ENCODE measurements around a stretch of chrX.

DNA sequence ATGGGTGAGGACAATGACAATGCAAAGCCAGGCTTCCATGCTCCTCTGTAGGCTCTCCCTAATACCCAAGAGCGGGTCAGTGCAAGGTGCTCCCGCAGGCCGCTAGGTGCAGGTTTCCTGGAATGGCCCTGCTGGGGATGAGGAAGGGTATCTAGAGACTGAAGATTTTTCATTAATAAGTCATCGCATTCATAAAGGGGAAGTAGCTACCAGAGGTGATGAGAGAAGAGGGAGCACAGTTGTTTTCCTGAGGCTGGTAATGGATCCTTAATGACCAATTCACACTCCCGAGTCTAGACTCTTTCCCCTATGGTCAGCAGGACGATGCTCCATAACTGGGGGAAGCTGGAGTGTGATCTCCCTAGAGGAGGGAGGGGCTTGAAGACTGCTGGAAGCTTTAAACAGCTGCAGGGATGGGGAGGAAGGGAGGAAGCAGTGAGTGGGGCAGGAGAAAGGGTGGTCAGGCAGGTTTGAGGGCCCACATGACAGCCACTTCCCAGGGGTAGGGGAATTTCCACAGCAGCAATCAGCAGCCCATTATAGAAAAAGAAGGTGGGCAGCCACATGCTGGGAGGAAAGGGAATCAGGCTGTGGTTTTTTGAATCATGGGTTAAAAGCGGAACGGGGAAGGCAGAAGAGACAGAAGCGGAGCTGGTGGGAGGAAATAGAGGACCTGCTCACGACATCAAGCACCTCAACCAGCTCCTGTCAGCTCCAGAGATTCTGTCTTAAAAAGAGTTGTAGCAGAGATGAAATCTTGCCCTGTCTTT, 10.2 kb upstream of the ATP6AP2 start:
- RRBS: no CpG with 5 or more reads among the region's 10 CpGs

DNA sequence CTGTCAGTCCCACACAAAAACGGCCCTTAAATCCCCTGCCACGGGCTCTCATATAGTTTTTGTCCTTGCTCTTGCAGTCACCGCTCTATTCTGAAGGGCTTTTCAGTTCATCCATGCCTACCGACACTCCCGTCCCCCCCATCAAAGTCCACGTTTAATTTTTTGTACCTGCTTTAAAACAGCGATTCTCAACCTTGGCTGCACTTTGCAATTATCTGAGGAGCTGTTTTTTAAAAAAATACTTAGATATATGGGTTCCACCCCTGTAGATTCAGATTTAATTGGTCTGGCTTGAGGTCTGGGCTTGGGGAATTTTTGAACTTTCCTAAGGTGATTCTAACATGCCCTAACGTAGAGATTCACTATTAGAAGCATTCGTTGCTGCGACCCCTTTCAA, 998 bp upstream of the MED14 start:
- RRBS: no CpG with 5 or more reads among the region's 10 CpGs

DNA sequence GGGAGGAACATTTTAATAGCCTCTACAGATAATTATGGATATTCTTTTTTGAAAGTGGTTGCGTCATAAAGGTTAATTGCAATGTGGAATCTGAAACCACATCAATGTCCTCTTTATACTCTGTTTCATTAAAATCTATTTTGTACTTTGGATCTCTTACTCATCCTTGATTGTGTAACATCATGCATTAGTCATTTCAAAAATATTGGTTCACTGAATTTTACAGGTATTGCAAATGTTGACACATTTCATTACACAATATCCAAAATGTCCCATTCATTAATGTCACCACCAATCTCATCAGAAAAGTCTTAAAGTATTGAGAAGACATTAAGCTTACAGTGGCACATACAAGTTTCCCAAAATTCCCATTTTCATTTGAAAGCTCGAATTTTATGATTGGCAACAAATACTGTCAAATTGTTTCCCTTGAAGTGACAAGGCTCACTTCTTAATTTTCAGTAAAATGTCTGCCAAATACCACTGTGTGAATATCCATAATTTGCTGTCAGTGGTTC, 62.6 kb upstream of the USP9X start:
- RRBS: no CpG with 5 or more reads among the region's 2 CpGs

GRCh38 chrX:41159025-41159534, 73.8 kb downstream of the USP9X start:
- RRBS: no CpG with 5 or more reads among the region's 1 CpG

- RRBS: no CpG with 5 or more reads among the region's 7 CpGs
Observed at GRCh38 chrX:41218384-41218738, 115.6 kb upstream of the DDX3X start.

- RRBS: 21% methylated on average over 14 of the region's 59 CpGs
Observed at GRCh38 chrX:41333034-41333671, 809 bp upstream of the DDX3X start.

DNA sequence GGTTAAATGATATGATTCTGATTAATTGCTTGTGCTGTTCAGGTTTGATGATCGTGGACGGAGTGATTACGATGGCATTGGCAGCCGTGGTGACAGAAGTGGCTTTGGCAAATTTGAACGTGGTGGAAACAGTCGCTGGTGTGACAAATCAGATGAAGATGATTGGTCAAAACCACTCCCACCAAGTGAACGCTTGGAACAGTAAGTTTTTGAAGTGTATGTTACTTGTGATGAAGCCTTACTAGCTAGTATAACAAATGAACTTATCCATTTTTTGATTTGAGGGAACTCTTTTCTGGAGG, 8.4 kb downstream of the DDX3X start:
- RRBS: no CpG with 5 or more reads among the region's 7 CpGs

DNA sequence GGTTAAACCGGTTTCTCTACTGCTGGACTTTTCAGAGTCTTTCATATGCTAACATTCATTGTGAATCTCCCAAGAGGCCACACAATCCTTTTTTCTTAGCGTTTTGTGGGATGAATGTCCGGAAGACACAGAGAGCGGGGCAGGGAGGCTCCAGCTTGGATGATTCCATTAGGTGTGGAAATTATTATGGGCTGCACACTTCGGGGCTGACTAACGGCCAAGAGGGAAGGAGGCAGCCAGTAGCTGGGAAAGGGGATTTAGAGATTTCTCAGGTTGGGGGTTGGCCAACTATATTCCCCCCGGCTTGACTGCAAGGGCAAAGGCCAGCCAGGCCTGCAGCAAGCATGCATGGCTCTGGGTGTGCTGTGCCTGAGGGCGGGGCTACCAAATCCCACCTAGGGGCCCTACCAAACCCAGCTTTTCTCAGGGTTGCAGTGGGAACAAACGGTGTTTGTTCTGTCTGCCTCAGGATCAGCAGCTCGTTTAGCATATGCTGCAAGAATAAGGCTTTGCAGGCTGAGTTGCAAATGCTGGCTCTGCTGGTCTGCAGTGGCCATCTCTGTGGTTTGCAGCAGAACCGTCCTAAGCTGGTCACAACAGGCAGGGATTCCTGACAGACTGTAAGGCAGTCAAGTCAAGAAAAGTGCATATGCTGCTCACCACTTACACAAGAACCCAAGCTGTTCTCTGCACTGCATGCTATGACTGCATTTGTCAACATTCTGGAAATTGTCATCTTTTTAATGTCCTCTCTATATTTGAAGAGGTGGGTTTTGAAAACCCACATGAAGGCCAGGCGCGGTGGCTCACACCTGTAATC, 28.7 kb downstream of the NYX start:
- RRBS: 17% methylated on average over 3 of the region's 13 CpGs

GRCh38 chrX:41560923-41561449, 113.8 kb downstream of the NYX start:
- RRBS: no CpG with 5 or more reads among the region's 2 CpGs

- RRBS: no CpG with 5 or more reads among the region's 5 CpGs
Observed at GRCh38 chrX:41686749-41687200, 2.0 kb upstream of the GPR34 start.

DNA sequence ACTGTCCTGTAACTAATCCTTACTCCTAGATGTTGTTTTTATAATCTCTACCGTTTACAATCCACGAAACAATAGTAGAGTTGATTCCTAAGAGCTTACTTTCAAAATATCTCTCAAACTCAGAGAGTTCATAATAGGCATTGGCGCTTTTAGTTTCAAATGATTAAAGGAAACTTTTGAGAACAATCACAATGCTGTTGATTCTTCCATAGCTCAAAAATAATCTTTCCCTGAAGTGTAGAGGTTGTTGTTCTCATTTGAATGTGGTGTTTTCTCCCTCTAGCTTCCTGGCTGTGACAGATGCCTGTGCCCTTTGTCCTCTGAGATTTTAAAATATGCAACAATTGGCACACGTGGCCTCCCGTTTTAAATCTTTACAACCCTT, 22.7 kb upstream of the CASK start:
- RRBS: no CpG with 5 or more reads among the region's 5 CpGs

GRCh38 chrX:42933963-42934888, 156.3 kb upstream of the PPP1R2C start:
- RRBS: no CpG with 5 or more reads among the region's 6 CpGs

DNA sequence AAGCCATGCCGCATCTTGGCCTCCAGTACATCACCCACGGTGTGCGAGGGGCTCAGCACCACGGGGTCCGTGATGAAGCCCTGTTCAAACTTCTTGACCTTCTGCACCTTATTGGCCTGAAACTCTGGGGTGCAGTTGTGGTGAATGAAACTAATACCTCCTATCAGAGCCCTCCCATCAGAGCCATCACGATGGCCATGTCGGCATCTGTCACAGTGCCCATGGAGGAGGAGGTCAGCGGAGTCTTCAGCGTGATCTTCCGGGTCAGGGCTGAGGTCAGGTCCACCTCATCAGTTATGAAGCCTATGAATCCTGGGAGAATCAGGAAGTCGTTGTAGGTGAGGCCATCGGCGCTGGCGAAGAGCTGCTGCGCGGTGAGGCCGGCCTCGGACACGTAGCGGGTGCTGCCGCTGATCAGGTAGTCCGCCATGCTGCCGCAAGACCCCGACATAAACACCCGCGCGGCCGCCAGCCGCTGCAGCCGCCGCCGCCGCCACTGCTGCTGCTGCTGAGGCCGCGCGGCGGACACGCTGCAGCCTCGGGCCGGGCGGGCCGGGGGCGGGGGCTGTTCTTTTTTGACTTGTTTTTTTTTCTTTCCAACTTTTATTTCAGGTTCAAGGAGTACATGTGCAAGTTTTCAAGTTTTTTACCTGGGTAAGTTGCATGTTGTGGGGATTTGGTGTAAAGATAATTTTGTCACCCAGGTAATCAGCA, 376.7 kb upstream of the MAOA start:
- RRBS: no CpG with 5 or more reads among the region's 43 CpGs

- RRBS: no CpG with 5 or more reads among the region's 6 CpGs
Observed at GRCh38 chrX:43745862-43746510, 89.9 kb downstream of the MAOA start.

DNA sequence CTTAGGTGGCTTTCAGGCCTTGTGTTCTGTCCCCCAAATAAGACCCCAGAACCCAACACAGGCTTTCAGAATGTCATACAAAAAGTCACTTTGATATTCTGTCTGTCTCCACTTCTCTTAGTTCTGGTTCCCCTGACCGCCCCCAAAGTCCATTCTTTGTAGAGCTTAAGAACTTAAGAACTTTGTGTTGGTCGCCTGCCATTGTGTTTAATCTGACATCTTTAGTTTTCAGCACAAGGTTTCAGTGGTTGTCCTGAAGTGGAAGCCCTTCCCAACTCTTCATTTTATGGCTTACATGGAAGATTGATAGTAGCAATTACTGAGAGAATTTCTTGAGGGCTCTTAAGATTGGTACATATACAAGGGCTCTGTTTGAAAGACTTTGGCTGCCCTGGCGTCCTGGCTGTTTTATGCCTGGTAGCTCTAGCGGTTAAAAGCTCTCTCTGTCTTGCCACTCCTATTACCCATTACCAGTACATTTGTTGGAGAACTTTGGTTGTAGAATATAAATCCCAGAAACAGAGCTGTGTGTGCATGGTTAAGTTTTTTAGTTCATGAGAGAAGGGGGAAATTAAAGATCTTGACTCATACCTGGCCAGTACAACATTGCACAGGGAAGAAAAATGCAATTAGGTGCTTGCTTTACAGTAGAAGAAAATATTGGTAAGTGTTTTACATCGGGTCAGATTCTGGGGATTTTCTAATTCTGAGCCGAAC, 75.0 kb downstream of the KDM6A start:
- RRBS: no CpG with 5 or more reads among the region's 6 CpGs

DNA sequence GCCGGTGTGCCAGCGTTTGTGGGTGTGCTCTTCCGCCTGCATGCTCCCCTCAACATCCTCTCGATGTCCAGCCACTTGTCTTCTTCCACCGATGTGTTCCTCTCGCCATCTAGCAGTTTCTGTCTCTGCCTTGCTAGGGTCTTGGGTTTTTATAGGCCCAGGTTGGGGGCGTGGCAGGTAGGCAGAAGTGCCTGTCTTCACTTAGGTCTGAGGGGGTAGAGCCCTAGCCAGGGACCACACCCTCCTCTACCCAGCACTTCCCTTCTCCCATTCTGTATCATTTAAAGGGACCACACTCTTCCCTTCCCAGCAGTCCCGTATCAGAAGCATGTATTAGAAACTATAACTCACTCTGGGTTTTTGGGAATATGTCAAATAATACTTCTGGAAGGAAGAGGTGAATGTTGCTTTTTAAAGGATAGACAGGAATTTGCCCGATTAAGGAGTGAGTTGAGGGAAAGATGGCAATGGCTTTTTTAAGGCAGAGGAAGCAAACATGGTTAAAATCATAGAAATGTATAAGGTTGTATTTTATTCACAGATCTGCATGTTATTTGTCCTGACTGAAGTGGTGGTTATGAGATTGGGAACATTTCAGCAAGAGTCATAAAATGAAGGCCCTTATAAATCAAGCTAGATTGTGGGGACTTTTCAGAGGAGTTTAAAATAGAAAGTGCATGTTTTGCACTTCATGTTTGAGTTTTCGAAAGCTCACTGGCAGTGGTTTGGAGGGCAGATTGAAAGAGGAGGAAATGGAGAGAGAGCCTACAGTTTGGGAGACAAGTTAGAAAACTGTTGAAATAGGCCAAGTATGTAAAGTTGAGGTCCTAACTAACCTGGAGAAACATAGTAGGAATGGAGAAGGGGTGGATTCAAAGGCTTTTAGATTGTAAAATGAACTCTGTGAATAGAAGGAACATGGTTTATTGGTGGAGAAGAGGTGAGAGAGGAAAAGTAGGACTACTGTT, 124.7 kb downstream of the KDM6A start:
- RRBS: no CpG with 5 or more reads among the region's 10 CpGs

- RRBS: no CpG with 5 or more reads among the region's 4 CpGs
Observed at GRCh38 chrX:45064563-45065815, 135.7 kb downstream of the DIPK2B start.

DNA sequence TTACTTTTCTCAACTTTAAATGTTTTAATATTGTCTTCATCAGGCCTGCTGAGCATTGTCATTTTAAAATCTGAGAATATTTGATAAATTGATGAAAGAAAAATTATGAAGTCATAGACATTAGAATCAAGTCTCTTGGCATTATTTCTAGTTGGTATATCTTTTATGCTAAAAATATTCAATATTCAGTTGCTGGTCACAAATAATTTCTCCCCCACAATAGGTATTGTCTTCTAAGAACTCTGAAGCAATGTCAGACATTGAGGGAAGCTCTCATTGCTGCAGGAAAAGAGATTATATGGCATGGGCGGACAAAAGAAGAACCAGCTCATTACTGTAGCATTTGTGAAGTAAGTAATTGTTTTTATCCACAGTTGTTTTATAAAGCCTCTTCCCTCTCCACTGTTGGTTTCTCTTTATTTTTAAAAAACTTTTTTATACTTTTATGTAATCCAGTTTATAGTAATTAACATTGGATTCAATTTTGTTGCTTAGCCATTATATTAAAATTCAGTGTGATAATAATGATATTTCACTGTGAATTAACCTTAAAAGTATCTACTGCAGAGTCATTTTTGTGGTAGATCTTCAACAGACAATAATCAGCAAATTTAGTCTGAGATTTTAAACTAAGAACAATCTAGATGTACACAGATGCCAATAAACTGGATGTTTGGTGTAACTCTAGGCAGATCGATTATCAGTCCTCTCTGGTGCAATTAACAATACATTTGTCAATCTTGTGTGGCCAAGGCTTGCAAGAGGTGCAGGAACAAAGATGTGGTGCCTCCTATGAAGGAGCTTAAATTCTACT, 93.3 kb downstream of the DIPK2B start:
- RRBS: no CpG with 5 or more reads among the region's 2 CpGs

- RRBS: no CpG with 5 or more reads among the region's 2 CpGs
Observed at GRCh38 chrX:45289706-45290103, 89.0 kb upstream of the DIPK2B start.

DNA sequence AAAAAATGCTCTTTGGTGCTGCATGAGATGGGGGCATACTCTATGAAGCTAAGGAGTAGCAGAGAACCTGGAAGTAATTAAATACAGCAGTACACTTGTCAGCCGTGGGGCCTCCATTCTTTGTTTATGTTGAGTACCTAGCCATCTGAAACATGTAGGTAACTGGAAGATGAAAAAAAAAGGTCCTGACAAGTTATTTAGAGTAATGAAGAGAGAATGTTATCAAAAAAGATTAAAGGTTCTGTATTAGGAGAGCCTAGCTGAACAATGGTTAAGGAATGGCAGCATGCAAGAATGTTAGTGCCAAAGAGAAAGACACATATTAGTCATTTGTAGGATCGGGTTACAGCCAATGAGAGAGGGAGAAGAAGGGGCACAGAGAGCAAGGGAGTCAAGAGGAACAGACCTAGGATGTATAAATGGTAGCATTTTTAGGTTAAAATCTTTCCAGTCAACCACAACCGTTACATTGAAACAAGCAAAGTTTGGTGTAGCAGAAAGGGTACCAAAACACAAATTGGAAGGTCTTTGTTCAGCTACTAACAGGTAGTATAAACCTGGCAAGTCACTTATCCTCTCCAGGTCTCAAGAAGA, 316.7 kb upstream of the DIPK2B start:
- RRBS: no CpG with 5 or more reads among the region's 3 CpGs

Data from OVCAR3 (cell line).